K562 (cell line): ENCODE data around the gene TMEM26.

GRCh38 chr10:59904786-59905925 is 1.2 kb downstream of the CCDC6 start:
- RAMPAGE, long total RNA, result no peak
- RRBS, result no CpG with 5 or more reads among the region's 36 CpGs
PRO-cap:
- standard, result no peak
- CoPRO, capped RNA only, 2 experiments, result no peak in any of the 2 experiments
- CoPRO, capped and uncapped RNA, 2 experiments, result no peak in any of the 2 experiments
- CoPRO, uncapped RNA only, 2 experiments, result no peak in any of the 2 experiments
CAGE:
- cytosol, long polyA plus RNA, result no peak
- long polyA plus RNA, result no peak
- nucleolus, long total RNA, result no peak
- nucleus, long polyA plus RNA, result no peak

DNA sequence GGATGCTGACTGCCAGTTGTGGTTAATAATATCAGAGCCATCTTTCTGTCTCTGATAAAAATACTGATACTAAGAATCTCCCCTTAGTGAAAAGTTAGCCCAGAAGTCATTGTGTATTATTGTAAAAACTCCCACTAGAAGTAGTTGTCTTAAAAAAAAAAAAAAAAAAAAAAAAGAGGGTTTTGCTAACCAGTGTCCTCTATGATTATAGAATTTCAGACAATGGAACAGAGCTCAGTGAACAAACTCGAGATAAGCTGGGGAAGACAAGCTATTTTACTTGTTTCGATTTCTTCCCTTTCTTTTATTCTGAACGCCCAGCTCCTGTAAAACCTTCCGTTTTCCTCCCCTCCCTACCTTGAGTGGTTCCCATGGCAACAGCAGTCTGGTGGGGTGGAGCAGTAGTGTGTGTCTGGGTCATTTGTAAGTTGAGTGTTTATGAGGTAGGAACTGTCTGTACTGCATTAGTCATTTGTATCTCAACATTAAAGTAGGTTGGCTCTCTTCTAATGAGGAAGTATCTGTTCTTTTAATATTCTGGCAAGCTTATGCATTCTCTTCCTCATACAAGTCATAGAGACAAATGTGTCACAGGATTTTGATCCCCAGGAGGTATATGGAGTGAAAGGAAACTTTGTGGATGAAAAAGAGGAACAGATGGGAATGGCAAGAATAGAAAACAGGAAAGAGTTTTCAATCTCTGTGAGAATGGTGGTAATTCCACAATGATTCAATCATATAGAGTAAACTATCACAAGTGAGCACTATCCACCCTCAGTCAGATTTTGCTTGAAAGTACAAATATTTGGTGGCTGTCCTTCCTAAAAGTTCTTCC is 85.3 kb upstream of the CCDC6 start:
- RAMPAGE, long total RNA, result no peak
- RRBS, result no CpG with 5 or more reads among the region's 4 CpGs
PRO-cap:
- standard, result no peak
- CoPRO, capped RNA only, 2 experiments, result no peak in any of the 2 experiments
- CoPRO, capped and uncapped RNA, 2 experiments, result no peak in any of the 2 experiments
- CoPRO, uncapped RNA only, 2 experiments, result no peak in any of the 2 experiments
CAGE:
- cytosol, long polyA plus RNA, result no peak
- long polyA plus RNA, result no peak
- nucleolus, long total RNA, result no peak
- nucleus, long polyA plus RNA, result no peak

- RAMPAGE, long total RNA, result no peak
- RRBS, result no CpG with 5 or more reads among the region's 4 CpGs
PRO-cap:
- standard, result no peak
- CoPRO, capped RNA only, 2 experiments, result no peak in any of the 2 experiments
- CoPRO, capped and uncapped RNA, 2 experiments, result no peak in any of the 2 experiments
- CoPRO, uncapped RNA only, 2 experiments, result no peak in any of the 2 experiments
CAGE:
- cytosol, long polyA plus RNA, result no peak
- long polyA plus RNA, result no peak
- nucleolus, long total RNA, result no peak
- nucleus, long polyA plus RNA, result no peak
Observed at GRCh38 chr10:60139430-60140231, 233.3 kb upstream of the CCDC6 start.

DNA sequence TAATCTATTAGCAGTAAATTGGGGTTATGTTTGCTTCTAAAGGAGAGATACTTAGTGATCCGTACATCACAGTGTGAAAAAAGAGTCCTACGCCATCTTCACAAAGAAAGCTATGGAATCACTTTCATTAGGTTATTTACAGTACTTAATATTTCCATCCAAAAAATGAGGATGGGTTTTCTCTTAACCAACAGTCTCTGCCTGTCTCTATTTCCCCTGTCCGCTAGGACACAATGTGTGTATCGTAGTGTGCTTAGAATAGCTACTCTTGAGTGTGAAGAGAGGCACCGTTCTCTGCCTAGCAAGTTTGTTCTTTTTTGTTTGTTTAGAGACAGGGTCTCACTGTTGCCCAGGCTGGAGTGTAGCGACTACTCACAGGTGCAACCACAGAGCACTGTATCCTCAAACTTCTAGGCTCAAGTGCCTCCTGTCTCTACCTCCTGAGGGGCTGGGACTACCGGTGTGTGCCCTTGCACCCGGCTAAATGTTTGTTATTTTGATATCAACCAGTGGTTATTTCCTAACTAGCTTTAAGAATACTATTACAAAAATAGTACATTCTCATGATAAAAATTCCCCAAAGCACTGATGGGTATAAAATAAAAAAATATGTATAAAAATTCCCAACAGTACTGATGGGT is 121.9 kb downstream of the ANK3 start:
- RAMPAGE, long total RNA, result no peak
- RRBS, result no CpG with 5 or more reads among the region's 8 CpGs
PRO-cap:
- standard, result no peak
- CoPRO, capped RNA only, 2 experiments, result no peak in any of the 2 experiments
- CoPRO, capped and uncapped RNA, 2 experiments, result no peak in any of the 2 experiments
- CoPRO, uncapped RNA only, 2 experiments, result no peak in any of the 2 experiments
CAGE:
- cytosol, long polyA plus RNA, result no peak
- long polyA plus RNA, result no peak
- nucleolus, long total RNA, result no peak
- nucleus, long polyA plus RNA, result no peak

DNA sequence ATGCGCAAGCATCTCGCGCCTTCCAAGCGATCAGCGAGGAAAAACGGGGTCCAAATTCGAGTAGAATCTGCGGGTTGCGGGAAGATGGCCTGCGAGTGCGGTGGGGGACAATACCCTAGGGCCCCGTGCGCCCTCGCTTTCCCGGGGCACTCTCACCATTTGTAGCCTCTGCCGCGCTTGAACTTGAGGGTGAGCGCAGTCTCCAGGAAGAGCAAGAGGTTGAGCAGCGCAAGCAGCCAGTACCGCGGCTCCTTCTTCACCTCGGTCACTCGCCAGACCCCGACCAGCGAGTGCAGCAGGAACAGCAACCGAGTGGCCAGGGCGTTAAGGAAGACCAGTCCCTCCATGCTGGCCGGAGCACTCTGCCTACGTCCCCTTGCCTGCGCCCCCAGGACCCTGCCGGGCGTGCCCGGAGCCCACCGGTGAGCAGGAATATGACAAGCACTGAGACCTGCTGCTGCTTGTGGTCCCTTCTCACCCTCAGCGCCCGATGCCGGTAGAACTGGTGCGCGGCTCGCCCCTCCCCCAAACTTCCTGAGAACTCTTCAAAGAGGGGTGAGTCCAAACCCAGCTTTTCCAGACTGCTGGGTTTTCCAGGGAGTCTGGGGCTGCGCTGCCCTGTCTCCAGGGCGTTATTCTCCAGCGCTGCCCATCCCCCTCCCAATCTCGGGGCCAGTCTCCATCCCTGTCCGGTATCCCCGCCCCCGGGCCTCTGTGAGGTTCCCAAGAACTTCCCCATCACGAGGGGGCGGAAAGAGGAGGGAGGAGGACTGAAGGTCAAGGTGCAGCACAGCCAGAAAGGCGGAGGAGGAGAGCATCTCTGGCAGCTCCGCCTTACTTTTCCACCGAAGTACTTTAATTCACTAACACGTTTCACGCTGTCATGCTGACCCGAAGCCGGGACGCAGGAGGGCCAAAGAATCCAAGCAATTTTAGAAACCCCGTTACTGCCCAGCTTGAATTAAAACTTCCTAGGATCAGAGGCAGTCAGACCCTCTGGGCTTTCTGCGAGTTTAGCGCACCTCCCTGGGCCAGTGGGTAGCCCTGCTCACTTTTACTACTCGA is at the start of gene TMEM26:
TSS of gene TMEM26 (minus strand) at position 647 of the 1,065 bp plus-strand sequence.
- RAMPAGE, long total RNA, result no peak
- RRBS, result 64% methylated on average over 8 of the region's 61 CpGs
PRO-cap:
- standard, result no peak
- CoPRO, capped RNA only, 2 experiments, result no peak in any of the 2 experiments
- CoPRO, capped and uncapped RNA, 2 experiments, result no peak in any of the 2 experiments
- CoPRO, uncapped RNA only, 2 experiments, result no peak in any of the 2 experiments
CAGE:
- cytosol, long polyA plus RNA, result no peak
- long polyA plus RNA, result no peak
- nucleolus, long total RNA, result no peak
- nucleus, long polyA plus RNA, result no peak

GRCh38 chr10:61898726-61899878 is 2.4 kb upstream of the ARID5B start:
- RAMPAGE, long total RNA, result no peak
- RRBS, result no CpG with 5 or more reads among the region's 17 CpGs
PRO-cap:
- standard, result no peak
- CoPRO, capped RNA only, 2 experiments, result no peak in any of the 2 experiments
- CoPRO, capped and uncapped RNA, 2 experiments, result no peak in any of the 2 experiments
- CoPRO, uncapped RNA only, 2 experiments, result no peak in any of the 2 experiments
CAGE:
- cytosol, long polyA plus RNA, result no peak
- long polyA plus RNA, result no peak
- nucleolus, long total RNA, result no peak
- nucleus, long polyA plus RNA, result no peak

DNA sequence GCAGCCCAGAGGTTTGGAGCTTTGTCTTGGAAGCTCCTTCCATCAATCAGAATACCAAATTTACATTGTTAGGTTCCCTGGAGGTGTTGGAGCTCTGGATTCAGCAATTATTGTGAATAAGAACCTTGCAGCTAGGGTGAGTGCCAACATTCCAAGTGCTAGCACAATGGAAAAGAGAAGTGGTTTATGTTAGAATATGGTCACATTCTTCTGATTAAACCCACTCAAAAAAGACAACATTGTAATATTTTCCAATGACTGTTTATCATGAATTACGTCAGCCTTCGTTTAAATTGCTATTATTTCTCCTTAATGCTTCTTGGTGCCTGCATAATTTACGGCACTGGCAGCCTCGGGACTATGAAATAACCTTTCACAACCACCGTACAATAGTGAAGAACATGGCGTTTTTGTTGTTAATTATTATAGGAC is 117.5 kb downstream of the ARID5B start:
- RAMPAGE, long total RNA, result no peak
- RRBS, result no CpG with 5 or more reads among the region's 6 CpGs
PRO-cap:
- standard, result no peak
- CoPRO, capped RNA only, 2 experiments, result no peak in any of the 2 experiments
- CoPRO, capped and uncapped RNA, 2 experiments, result no peak in any of the 2 experiments
- CoPRO, uncapped RNA only, 2 experiments, result no peak in any of the 2 experiments
CAGE:
- cytosol, long polyA plus RNA, result no peak
- long polyA plus RNA, result no peak
- nucleolus, long total RNA, result no peak
- nucleus, long polyA plus RNA, result no peak

DNA sequence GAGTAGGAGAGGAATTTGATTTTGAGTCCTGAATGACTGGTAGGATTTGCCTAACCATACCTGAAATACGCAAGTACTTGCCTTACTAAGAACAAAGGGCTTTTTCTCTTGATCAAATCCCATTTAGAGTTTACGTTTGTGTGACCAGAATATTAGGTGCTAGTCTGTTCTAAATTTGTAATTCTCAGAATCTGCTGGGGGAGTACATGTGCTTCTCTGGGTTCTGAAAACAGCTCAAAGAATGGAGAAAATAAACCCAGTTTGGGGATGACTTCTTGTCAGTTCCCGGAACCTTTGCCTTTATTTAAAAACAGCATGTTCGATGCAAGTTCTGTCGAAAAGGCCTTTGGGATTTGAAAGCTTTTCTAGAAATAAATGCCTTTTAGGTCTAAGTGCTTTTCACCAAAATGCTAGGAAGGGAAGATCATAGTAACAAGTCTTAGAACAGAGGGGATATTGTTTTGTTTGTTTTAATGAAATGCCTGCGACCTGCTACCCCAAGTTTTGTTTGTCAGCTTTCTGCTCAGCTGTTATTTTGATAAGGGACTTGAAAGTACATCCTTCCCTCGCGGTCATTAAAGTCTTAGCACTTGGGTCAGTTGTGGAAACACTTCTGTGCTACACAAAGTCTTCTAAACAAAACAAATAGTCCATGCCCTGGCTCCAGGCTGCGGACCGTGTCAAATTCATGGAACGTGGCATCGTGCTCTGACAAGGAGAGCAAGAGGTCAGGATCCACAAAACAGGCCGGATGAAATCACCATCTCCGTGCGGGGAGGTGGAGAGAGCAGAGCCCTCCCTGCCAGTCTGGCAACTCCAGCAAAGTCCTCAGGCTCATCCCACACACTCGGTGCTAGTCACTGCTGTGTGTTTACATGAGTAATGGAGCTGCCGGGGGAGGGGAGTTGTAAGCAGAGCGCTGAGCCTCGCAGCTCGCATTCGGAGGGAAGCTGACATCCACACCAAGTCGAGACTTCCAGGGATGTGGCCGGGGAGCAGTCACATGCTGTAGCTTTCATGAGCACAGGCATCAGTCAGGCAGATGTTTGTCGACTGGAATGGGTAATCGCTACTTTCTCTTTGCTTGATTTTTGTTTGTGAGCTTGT is 147.3 kb downstream of the ARID5B start:
- RAMPAGE, long total RNA, result no peak
- RRBS, result 0% methylated on average over 4 of the region's 25 CpGs
PRO-cap:
- standard, result bidirectional peak, plus-strand start at position 936 of the sequence, minus-strand start at position 830 of the sequence
- CoPRO, capped RNA only, 2 experiments, result peak in 2 of 2 experiments; most common plus-strand start position 904 of the sequence (in 1); most common minus-strand start position 710 of the sequence (in 1)
- CoPRO, capped and uncapped RNA, 2 experiments, result peak in 2 of 2 experiments; most common plus-strand start position 819 of the sequence (in 1); most common minus-strand start position 809 of the sequence (in 1)
- CoPRO, uncapped RNA only, 2 experiments, result no peak in any of the 2 experiments
CAGE:
- cytosol, long polyA plus RNA, result no peak
- long polyA plus RNA, result no peak
- nucleolus, long total RNA, result no peak
- nucleus, long polyA plus RNA, result no peak

DNA sequence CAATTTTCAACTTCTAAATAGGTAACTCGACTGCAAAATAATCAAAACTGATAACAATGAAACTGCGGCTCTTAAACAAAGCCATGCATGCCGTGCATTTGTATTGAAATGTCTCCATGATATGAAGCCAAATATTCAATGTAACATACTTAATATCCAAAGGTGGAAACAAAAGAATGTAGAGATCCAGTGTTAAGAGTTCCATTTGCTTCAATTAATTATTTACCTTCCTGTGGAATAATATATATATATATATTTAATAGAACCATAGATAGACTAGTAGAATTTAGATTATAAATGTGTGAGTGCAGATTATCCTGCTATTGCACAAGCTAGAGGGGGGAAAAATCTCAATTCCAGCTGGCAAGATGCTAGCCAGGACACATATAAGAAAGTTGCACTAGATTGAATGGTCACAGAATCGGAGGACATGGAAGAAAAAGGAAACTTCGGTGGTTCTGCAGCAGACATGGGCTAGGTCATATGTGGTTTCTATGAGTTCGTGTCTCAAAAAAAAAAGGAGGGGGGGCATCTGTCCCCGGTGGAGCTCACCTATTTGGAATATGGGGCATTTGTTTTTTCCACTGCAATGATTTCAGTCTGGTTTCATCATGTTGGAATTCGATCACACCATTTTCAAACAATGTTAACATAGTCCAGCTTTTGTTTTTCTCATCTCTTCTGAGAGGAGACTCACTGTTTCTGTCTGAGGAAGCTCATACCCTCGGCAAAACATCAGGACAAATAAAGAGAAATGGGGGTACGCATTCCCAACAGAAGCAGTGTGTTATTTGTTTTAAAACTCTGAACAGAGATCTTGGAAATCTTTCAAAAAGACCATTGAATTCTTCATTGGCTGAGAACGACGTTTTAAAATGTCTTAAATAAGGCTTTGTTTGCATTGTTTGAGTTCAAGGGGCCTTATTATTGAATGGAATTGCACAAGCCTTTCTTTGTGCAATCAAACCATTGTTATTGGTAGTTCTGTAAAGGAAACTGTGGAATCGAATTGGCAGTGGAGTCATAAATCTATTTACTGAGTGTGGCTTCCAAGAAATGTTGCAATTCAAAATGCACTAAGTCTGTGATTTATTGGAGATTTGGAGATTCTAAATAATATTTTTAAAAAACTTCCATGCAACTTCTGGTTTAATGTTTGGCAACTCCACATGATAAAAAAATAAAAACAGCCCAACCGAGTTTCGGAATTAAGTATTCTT is 173.4 kb downstream of the RTKN2 start:
- RAMPAGE, long total RNA, result no peak
- RRBS, result no CpG with 5 or more reads among the region's 15 CpGs
PRO-cap:
- standard, result no peak
- CoPRO, capped RNA only, 2 experiments, result no peak in any of the 2 experiments
- CoPRO, capped and uncapped RNA, 2 experiments, result no peak in any of the 2 experiments
- CoPRO, uncapped RNA only, 2 experiments, result no peak in any of the 2 experiments
CAGE:
- cytosol, long polyA plus RNA, result no peak
- long polyA plus RNA, result no peak
- nucleolus, long total RNA, result no peak
- nucleus, long polyA plus RNA, result no peak

- RAMPAGE, long total RNA, result no peak
PRO-cap:
- standard, result no peak
- CoPRO, capped RNA only, 2 experiments, result no peak in any of the 2 experiments
- CoPRO, capped and uncapped RNA, 2 experiments, result no peak in any of the 2 experiments
- CoPRO, uncapped RNA only, 2 experiments, result no peak in any of the 2 experiments
CAGE:
- cytosol, long polyA plus RNA, result no peak
- long polyA plus RNA, result no peak
- nucleolus, long total RNA, result no peak
- nucleus, long polyA plus RNA, result no peak
Observed at GRCh38 chr10:62236030-62236229, 32.7 kb downstream of the RTKN2 start.

DNA sequence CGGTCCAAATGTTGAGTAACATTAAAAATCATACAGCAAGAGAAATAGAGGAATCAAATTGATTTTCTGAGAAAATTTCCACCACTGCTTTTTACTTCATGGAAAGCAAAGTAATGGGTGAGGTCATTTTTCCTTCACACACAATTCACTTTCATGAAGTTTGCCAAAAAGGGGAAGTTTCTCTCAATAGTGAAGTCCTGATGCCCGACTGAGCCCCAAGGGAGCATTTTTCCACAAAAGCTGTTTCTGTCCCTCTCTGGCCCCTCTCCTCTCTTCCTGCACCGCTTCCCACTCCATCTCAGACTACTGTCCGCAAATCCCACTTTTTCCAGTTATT is 61.8 kb upstream of the ADO start:
- RAMPAGE, long total RNA, result no peak
- RRBS, result no CpG with 5 or more reads among the region's 4 CpGs
PRO-cap:
- standard, result no peak
- CoPRO, capped RNA only, 2 experiments, result no peak in any of the 2 experiments
- CoPRO, capped and uncapped RNA, 2 experiments, result no peak in any of the 2 experiments
- CoPRO, uncapped RNA only, 2 experiments, result no peak in any of the 2 experiments
CAGE:
- cytosol, long polyA plus RNA, result no peak
- long polyA plus RNA, result no peak
- nucleolus, long total RNA, result no peak
- nucleus, long polyA plus RNA, result no peak

DNA sequence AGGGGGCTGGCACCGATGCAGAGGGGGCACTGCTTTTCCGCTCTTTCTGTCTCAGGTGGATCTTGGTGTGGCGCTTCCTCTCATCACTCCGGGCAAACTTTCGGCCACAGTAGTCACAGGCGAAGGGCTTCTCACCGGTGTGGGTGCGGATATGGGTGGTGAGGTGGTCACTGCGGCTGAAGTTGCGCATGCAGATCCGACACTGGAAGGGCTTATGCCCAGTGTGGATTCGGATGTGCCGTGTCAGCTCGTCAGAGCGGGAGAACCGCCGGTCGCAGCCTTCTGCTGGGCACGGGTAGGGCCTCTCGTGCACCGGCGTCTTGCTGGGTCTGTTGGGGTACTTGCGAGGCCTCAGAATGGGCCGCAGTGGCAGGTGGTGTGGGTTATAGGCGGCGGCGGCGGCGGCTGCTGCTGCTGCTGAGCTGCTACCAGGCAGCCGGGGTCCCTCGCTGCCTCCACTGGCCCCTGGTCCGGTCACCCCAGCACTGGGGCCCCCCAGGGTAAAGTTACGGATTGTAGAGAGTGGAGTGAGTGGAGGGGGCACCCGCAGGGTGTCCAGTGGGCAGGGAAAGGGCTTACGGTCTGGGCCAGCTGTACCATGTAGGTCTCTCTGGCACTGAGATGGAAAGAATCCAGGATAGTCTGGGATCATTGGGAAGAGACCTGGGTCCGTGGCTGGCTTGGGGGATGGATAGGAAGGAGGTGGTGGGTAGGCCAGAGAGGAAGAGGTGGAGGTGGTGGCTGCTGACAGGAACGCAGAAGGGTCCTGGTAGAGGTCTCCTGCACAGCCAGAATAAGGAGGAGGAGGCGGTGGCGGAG is 2.6 kb downstream of the EGR2 start:
- RAMPAGE, long total RNA, result no peak
- RRBS, result 54% methylated on average over 8 of the region's 39 CpGs
PRO-cap:
- standard, result no peak
- CoPRO, capped RNA only, 2 experiments, result no peak in any of the 2 experiments
- CoPRO, capped and uncapped RNA, 2 experiments, result no peak in any of the 2 experiments
- CoPRO, uncapped RNA only, 2 experiments, result no peak in any of the 2 experiments
CAGE:
- cytosol, long polyA plus RNA, result no peak
- long polyA plus RNA, result no peak
- nucleolus, long total RNA, result no peak
- nucleus, long polyA plus RNA, result no peak

DNA sequence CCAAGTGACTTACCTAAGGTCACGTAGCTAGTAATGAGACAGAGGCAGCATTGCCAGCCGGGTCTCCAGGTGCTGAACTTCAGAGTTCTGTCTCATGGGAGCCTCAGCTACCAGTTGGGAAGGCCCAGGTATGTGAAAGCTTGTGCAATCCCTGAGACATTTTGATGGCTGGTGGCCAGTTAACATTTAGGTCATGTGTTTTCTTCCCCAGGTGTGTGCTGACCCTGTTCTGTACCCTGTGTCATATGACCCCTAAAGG is 10.8 kb upstream of the EGR2 start:
- RAMPAGE, long total RNA, result no peak
- RRBS, result no CpG with 5 or more reads among the region's 2 CpGs
PRO-cap:
- standard, result no peak
- CoPRO, capped RNA only, 2 experiments, result no peak in any of the 2 experiments
- CoPRO, capped and uncapped RNA, 2 experiments, result no peak in any of the 2 experiments
- CoPRO, uncapped RNA only, 2 experiments, result no peak in any of the 2 experiments
CAGE:
- cytosol, long polyA plus RNA, result no peak
- long polyA plus RNA, result no peak
- nucleolus, long total RNA, result no peak
- nucleus, long polyA plus RNA, result no peak

DNA sequence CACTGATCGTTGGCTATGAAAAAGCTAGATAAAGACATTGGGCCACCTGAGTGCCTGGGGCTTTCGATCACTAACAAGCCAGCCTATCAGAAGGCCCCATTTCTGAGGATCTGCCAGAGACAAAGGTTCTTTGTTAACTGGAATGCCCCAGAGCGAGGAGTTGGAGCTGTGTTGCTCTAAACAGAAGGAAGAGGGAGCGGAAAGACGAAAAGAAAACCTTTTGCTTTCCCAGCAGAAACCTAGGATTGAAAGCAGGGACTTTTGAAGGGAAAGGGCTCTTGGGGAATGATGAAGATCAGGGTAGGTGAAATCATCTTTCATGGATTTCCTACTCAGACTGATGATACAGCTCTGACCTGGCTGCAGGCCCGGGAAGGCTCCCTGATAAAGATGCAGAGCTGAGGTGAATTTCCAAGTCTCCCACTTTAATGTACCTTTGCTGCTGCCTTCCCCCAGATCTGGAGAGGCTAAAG is 95.5 kb upstream of the EGR2 start:
- RAMPAGE, long total RNA, result no peak
- RRBS, result no CpG with 5 or more reads among the region's 6 CpGs
PRO-cap:
- standard, result no peak
- CoPRO, capped RNA only, 2 experiments, result no peak in any of the 2 experiments
- CoPRO, capped and uncapped RNA, 2 experiments, result no peak in any of the 2 experiments
- CoPRO, uncapped RNA only, 2 experiments, result no peak in any of the 2 experiments
CAGE:
- cytosol, long polyA plus RNA, result no peak
- long polyA plus RNA, result no peak
- nucleolus, long total RNA, result no peak
- nucleus, long polyA plus RNA, result no peak

GRCh38 chr10:63200789-63201291 is 67.7 kb downstream of the NRBF2 start:
- RAMPAGE, long total RNA, result no peak
- RRBS, result no CpG with 5 or more reads among the region's 3 CpGs
PRO-cap:
- standard, result no peak
- CoPRO, capped RNA only, 2 experiments, result no peak in any of the 2 experiments
- CoPRO, capped and uncapped RNA, 2 experiments, result no peak in any of the 2 experiments
- CoPRO, uncapped RNA only, 2 experiments, result no peak in any of the 2 experiments
CAGE:
- cytosol, long polyA plus RNA, result no peak
- long polyA plus RNA, result no peak
- nucleolus, long total RNA, result no peak
- nucleus, long polyA plus RNA, result no peak

GRCh38 chr10:63207936-63208610 is 74.9 kb downstream of the NRBF2 start:
- RAMPAGE, long total RNA, result no peak
- RRBS, result no CpG with 5 or more reads among the region's 7 CpGs
PRO-cap:
- standard, result no peak
- CoPRO, capped RNA only, 2 experiments, result no peak in any of the 2 experiments
- CoPRO, capped and uncapped RNA, 2 experiments, result no peak in any of the 2 experiments
- CoPRO, uncapped RNA only, 2 experiments, result peak in 2 of 2 experiments; most common minus-strand start chr10:63208320 (in 2)
CAGE:
- cytosol, long polyA plus RNA, result no peak
- long polyA plus RNA, result no peak
- nucleolus, long total RNA, result no peak
- nucleus, long polyA plus RNA, result no peak

DNA sequence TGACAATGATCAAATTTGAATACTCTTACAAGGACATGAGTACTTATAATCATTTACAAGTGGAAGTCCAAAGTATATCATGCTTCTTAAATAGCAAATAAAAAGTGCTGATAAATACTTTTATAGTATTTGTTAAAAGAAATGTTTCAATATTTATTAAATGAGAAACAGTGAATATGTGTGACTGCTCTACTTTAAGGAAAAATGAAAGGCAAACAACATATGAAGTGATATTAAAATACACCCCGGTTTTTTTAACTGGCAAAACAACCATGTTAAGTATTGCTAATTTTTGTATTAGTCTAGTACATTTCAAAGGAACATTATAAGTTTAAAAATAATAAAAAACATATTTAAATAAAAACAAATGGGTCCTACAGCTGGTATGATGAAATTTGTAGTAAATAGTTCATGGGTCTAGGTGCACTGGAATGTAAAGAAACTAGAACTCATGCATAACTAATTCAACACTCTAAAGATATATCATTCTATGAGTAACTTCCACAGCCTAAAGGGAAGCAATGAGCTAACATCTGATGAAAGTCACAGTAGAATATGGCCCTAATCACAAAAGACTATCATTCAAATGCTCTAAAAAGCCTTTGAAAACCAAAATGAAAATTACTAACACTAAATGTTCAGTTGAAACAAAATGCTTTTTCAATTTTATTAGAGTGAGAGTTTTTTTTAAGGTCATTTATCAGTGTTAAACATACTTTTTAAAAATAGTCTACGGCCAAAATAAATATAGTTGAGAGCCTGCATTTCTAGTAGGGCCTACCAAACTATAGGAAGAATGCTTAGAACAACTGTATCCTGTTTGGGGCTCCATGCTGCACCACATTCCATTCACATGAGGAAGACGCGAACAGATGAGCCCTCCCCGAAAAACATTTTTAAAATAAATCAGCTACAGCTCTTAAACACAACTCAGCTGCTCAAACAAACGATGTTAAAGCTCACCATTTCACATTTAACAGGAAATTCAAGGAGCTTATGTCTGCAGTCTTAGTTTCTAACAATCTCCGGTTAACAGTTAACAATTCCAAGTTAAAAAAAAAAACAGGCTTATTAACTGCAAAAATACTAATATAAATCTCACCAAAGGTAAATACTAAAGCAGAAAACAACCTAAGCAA is 134.3 kb downstream of the NRBF2 start:
- RAMPAGE, long total RNA, result no peak
- RRBS, result no CpG with 5 or more reads among the region's 7 CpGs
PRO-cap:
- standard, result unidirectional peak, plus-strand start at position 504 of the sequence
- CoPRO, capped RNA only, 2 experiments, result no peak in any of the 2 experiments
- CoPRO, capped and uncapped RNA, 2 experiments, result no peak in any of the 2 experiments
- CoPRO, uncapped RNA only, 2 experiments, result peak in 2 of 2 experiments; most common plus-strand start position 669 of the sequence (in 1); most common minus-strand start position 17 of the sequence (in 1)
CAGE:
- cytosol, long polyA plus RNA, result no peak
- long polyA plus RNA, result no peak
- nucleolus, long total RNA, result no peak
- nucleus, long polyA plus RNA, result no peak